HepG2 (cell line): Measurements from ENCODE around the gene CAPS.

DNA sequence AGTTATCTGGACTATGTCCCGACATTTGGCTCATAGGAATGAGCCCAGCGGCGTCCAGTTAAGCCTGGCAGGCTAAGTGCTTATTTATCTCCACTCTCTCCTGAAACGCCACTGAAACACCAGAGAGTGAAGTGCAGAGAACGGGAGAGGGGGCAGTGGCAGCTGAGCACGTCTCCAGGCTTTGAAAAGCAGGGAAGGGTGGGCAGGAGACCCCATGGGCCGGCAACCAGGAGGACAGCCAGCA is 145.9 kb downstream of the KDM4B start:
- RRBS, 2 experiments: no CpG with 5 or more reads among the region's 7 CpGs
CAGE:
- cytosol, long polyA minus RNA: no peak
- cytosol, long polyA plus RNA: no peak
- long polyA plus RNA: no peak
- nucleus, long polyA minus RNA: no peak
- nucleus, long polyA plus RNA: no peak

GRCh38 chr19:5152930-5153379 is 184.0 kb downstream of the KDM4B start:
- RRBS, 2 experiments: 62 to 72% methylated on average over 7 of the region's 15 CpGs
CAGE:
- cytosol, long polyA minus RNA: start-site peak on the plus strand at chr19:5153072-5153133, 10 reads
- cytosol, long polyA plus RNA: no peak
- long polyA plus RNA: no peak
- nucleus, long polyA minus RNA: no peak
- nucleus, long polyA plus RNA: no peak

GRCh38 chr19:5298455-5298783 is 42.2 kb downstream of the PTPRS start:
- RRBS, 2 experiments: 85 to 87% methylated on average over 5 of the region's 13 CpGs
CAGE:
- cytosol, long polyA minus RNA: no peak
- cytosol, long polyA plus RNA: no peak
- long polyA plus RNA: no peak
- nucleus, long polyA minus RNA: no peak
- nucleus, long polyA plus RNA: no peak

- RRBS, 2 experiments: 97% methylated on average over 8 of the region's 33 CpGs; no CpG with 5 or more reads in 1 of the 2 experiments
CAGE:
- cytosol, long polyA minus RNA: no peak
- cytosol, long polyA plus RNA: no peak
- long polyA plus RNA: no peak
- nucleus, long polyA minus RNA: no peak
- nucleus, long polyA plus RNA: no peak
Measured at GRCh38 chr19:5322031-5322657, 18.5 kb downstream of the PTPRS start.

DNA sequence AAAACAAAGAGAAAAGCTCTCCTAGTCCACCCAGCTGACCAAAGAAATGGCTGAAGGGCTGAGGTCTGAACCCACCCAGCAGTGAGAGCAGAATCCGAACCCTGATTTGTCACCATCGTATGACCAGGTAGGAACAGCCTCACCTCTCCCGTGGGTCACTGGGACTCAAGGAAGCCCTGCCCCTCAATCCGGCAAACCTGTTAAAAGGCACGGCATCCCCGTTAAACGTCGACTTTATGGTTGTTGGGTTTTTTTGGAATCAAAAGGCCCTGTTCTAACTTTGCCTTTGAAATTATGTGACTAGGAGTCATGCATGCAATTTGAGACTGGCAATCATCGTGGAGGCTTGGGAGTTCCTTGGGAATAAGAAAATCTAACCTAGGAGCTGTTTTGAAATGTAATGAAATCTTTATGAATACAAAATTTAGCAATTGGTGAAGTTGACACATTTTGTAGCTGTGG is 39.5 kb downstream of the SAFB2 start:
- RRBS, 2 experiments: no CpG with 5 or more reads among the region's 9 CpGs
CAGE:
- cytosol, long polyA minus RNA: no peak
- cytosol, long polyA plus RNA: no peak
- long polyA plus RNA: no peak
- nucleus, long polyA minus RNA: no peak
- nucleus, long polyA plus RNA: no peak

- RRBS, 2 experiments: no CpG with 5 or more reads among the region's 5 CpGs
CAGE:
- cytosol, long polyA minus RNA: no peak
- cytosol, long polyA plus RNA: no peak
- long polyA plus RNA: no peak
- nucleus, long polyA minus RNA: no peak
- nucleus, long polyA plus RNA: no peak
Measured at GRCh38 chr19:5584664-5584863, 38.0 kb downstream of the SAFB2 start.

- RRBS, 2 experiments: no CpG with 5 or more reads among the region's 13 CpGs
CAGE:
- cytosol, long polyA minus RNA: no peak
- cytosol, long polyA plus RNA: no peak
- long polyA plus RNA: no peak
- nucleus, long polyA minus RNA: no peak
- nucleus, long polyA plus RNA: no peak
Measured at GRCh38 chr19:5588419-5588953, 34.1 kb downstream of the SAFB2 start.

- RRBS, 2 experiments: under 1 to 2% methylated on average over 23 to 26 of the region's 51 CpGs
CAGE:
- cytosol, long polyA minus RNA: no peak
- cytosol, long polyA plus RNA: no peak
- long polyA plus RNA: no peak
- nucleus, long polyA minus RNA: no peak
- nucleus, long polyA plus RNA: no peak
Measured at GRCh38 chr19:5621324-5622486, 871 bp downstream of the SAFB2 start.

GRCh38 chr19:5696255-5697057 is 6.4 kb downstream of the RPL36 start:
- RRBS, 2 experiments: 97 to over 99% methylated on average over 9 to 10 of the region's 42 CpGs
CAGE:
- cytosol, long polyA minus RNA: no peak
- cytosol, long polyA plus RNA: no peak
- long polyA plus RNA: no peak
- nucleus, long polyA minus RNA: no peak
- nucleus, long polyA plus RNA: no peak

DNA sequence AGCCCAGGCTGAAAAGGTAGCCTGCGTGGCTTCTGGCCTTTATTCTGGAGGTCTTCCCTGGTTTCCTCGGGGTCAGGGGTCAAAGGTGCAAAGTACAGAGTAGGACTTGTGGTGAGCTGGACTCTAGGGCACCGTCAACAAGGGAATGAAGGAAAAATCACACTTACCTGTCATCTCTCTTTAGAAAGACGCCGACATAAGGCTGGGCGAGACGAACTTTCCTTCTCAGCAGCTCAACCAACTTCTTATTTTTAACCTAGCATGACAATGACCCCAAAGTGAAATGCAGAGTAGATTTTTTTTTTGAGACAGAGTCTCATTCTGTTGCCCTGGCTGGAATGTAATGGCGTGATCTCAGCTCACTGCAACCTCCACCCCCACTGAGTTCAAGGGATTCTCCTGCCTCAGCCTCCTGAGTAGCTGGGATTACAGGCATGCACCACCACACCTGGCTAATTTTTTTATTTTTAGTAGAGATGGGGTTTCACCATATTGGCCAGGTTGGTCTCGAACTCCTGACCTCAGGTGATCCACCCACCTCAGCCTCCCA is 5.9 kb downstream of the LONP1 start:
- RRBS, 2 experiments: no CpG with 5 or more reads among the region's 9 CpGs
CAGE:
- cytosol, long polyA minus RNA: no peak
- cytosol, long polyA plus RNA: no peak
- long polyA plus RNA: no peak
- nucleus, long polyA minus RNA: no peak
- nucleus, long polyA plus RNA: no peak

DNA sequence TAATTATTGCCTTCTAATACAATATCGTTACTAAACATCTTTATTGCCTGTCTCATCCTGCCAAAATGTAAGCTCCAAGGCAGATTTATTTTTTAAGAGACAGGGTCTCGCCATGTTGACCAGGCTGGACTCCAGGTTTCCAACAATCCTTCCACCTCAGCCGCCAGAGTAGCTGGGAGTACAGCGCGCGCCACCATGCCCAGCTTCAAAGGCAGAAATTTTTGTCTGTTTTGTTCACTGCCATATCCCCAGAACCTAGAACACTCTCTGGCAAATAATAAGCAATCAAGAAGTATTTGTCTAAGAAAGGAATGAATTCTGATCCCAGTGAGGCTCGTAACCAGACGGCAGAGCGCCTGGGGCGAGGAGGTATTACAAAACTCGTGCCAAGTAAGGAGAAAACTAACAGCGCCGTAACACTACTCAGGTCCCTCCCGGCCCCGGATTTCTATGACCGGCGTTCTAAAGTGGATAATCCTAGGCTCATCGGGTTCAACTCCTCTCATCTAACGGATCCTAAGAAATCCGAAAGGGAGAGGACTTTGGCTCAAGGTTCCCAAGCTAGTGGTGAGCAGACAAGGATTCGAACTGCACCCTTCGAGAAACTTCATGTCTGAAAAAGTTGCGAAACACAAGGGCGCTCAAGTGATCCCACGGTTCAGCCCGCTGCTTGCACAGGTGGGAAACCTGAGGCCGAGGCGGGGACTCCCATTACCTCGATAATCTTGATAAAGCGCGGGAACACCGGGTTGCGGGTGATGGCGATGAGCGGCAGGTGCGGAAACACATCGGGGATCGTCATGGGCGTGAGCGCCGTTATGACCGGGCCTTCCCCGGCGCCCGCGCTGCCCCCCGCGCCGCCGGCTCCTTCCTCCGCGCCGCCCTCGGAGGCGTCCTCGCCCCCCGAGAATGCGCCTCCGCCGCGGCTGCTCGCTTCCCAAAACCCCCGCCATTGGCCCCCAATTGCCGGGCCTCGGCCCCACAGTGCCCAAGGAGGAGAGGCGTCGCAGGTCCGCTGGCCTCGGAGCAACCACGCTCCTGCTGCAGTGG is 632 bp downstream of the LONP1 start:
- RRBS, 2 experiments: 2 to 3% methylated on average over 15 of the region's 70 CpGs
CAGE:
- cytosol, long polyA minus RNA: no peak
- cytosol, long polyA plus RNA: start-site peak on the minus strand centred at position 859 of the sequence, 89 bp wide, 25 and 50 reads in 2 replicates
- long polyA plus RNA: start-site peak on the minus strand centred at position 953 of the sequence, 437 bp wide, 706 and 541 reads in 2 replicates
- nucleus, long polyA minus RNA: no peak
- nucleus, long polyA plus RNA: no peak

- RRBS, 2 experiments: no CpG with 5 or more reads among the region's 18 CpGs
CAGE:
- cytosol, long polyA minus RNA: no peak
- cytosol, long polyA plus RNA: no peak
- long polyA plus RNA: no peak
- nucleus, long polyA minus RNA: no peak
- nucleus, long polyA plus RNA: no peak
Measured at GRCh38 chr19:5847233-5847746, 7.8 kb upstream of the FUT6 start.

DNA sequence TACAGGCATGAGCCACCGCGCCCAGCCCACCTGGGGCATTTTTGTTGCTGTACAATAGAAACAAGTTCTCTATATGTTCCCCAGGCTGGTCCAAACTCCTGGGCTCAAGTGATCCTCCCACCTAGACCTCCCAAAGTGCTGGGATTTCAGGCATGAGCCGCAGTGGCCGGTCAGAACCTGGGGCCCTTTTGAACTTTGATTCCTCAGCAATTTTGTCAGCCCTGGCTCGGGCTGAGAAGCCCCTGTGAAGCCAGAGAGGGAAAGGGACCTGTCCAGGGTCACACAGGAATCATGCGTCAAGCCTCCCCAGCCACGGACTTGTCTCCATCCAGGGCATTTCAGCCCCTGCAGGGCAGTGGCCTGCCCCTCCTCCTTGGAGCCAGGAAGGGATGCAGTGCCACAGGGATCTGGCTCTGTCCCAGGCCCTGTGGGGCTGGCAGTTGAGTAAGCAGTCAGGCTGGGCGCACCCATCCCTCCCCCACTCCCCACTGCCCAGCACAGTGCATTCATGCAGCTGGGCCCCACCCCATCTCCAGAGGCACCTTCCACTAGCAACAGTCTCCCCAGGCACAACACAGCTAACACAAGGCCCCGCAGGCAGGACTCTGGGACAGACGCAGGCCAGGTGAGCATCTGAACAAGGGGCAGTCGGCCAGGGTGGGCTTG is at the start of gene CAPS:
Gene CAPS (plus strand): TSS at position 570 of the 666 bp plus-strand sequence.
- RRBS, 2 experiments: no CpG with 5 or more reads among the region's 11 CpGs
CAGE:
- cytosol, long polyA minus RNA: no peak
- cytosol, long polyA plus RNA: no peak
- long polyA plus RNA: no peak
- nucleus, long polyA minus RNA: no peak
- nucleus, long polyA plus RNA: no peak

- RRBS, 2 experiments: no CpG with 5 or more reads among the region's 7 CpGs
CAGE:
- cytosol, long polyA minus RNA: no peak
- cytosol, long polyA plus RNA: no peak
- long polyA plus RNA: no peak
- nucleus, long polyA minus RNA: no peak
- nucleus, long polyA plus RNA: no peak
Measured at GRCh38 chr19:5923687-5923999, 9.6 kb downstream of the CAPS start.

DNA sequence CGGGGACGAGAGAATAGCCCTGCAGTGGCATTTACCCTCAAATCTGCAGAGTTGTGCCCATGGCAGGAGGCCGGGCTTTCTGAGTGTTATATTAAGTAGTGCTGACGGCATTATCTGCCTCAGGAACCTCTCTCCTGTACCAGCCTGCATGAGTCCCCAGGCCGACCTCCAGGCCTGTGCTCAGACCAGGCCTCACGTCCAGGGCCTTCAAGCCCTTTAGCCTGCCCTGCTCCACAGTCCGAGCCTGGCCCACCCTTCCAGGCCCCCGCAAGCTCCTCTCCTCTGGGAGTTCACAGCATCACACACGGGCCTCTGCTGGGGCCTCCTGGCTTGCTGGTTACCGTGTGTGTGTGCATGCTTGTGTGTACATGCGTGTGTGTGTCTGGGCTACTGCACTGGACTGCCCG is 26.8 kb downstream of the CAPS start:
- RRBS, 2 experiments: no CpG with 5 or more reads among the region's 12 CpGs
CAGE:
- cytosol, long polyA minus RNA: no peak
- cytosol, long polyA plus RNA: no peak
- long polyA plus RNA: no peak
- nucleus, long polyA minus RNA: no peak
- nucleus, long polyA plus RNA: no peak

DNA sequence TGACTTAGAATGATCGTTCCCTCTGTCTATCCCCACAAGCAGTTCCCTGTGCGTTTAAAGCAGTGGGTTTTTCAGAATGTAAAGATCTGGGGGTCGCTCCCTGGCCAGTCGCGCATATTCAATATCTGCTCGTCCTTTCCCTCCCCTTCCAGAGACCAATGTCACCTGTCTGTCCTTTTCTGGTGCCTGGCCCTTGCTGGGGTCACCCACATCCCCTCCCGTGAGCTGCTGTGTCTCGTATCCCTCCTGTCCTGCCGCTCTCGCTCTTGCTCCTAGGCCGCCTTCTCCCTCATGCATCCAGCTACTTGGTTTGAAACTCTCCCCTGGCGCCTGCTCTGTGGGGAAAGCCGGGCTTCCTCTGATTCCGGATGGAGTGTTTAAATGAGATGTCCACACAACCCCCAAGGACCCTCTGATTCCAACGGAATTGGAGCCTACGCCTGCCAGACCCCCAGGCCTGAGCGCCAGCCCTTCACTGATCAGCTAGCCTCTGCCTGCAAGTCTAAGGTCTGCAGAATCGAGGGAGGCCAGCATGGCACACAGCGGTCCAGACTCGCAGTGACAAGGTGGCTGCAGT is 47.4 kb downstream of the RFX2 start:
- RRBS, 2 experiments: no CpG with 5 or more reads among the region's 20 CpGs
CAGE:
- cytosol, long polyA minus RNA: no peak
- cytosol, long polyA plus RNA: no peak
- long polyA plus RNA: no peak
- nucleus, long polyA minus RNA: no peak
- nucleus, long polyA plus RNA: no peak

- RRBS, 2 experiments: no CpG with 5 or more reads among the region's 8 CpGs
CAGE:
- cytosol, long polyA minus RNA: no peak
- cytosol, long polyA plus RNA: no peak
- long polyA plus RNA: no peak
- nucleus, long polyA minus RNA: no peak
- nucleus, long polyA plus RNA: no peak
Measured at GRCh38 chr19:6091645-6092101, 18.6 kb downstream of the RFX2 start.

- RRBS, 2 experiments: no CpG with 5 or more reads among the region's 31 CpGs
CAGE:
- cytosol, long polyA minus RNA: no peak
- cytosol, long polyA plus RNA: no peak
- long polyA plus RNA: no peak
- nucleus, long polyA minus RNA: no peak
- nucleus, long polyA plus RNA: no peak
Measured at GRCh38 chr19:6092102-6092991, 18.0 kb downstream of the RFX2 start.

- RRBS, 2 experiments: 31 to 42% methylated on average over 7 of the region's 52 CpGs
CAGE:
- cytosol, long polyA minus RNA: no peak
- cytosol, long polyA plus RNA: no peak
- long polyA plus RNA: no peak
- nucleus, long polyA minus RNA: no peak
- nucleus, long polyA plus RNA: no peak
Measured at GRCh38 chr19:6108236-6109616, 1.6 kb downstream of the RFX2 start.

- RRBS, 2 experiments: no CpG with 5 or more reads among the region's 23 CpGs
CAGE:
- cytosol, long polyA minus RNA: no peak
- cytosol, long polyA plus RNA: no peak
- long polyA plus RNA: no peak
- nucleus, long polyA minus RNA: no peak
- nucleus, long polyA plus RNA: no peak
Measured at GRCh38 chr19:6220282-6220739, 59.5 kb downstream of the MLLT1 start.